Foreskin fibroblast (primary cell): ENCODE data around the gene RFPL4B.

- RRBS = no CpG with 5 or more reads among the region's 3 CpGs
Observed at GRCh38 chr6:111503536-111504052, 20.6 kb upstream of the REV3L start.

- RRBS = no CpG with 5 or more reads among the region's 12 CpGs
Observed at GRCh38 chr6:111576171-111576807, 29.4 kb downstream of the TRAF3IP2 start.

- RRBS = no CpG with 5 or more reads among the region's 9 CpGs
Observed at GRCh38 chr6:111603959-111604760, 1.5 kb downstream of the TRAF3IP2 start.

GRCh38 chr6:111654941-111655470 lies 49.3 kb upstream of the TRAF3IP2 start:
- RRBS = no CpG with 5 or more reads among the region's 4 CpGs

DNA sequence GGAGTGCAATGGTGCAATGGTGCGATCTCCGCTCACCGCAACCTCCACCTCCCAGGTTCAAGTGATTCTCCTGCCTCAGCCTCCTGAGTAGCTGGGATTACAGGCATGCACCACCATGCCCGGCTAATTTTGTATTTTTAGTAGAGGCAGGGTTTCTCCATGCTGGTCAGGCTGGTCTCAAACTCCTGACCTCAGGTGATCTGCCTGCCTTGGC lies 92.4 kb upstream of the TRAF3IP2 start:
- RRBS = no CpG with 5 or more reads among the region's 4 CpGs

- RRBS = no CpG with 5 or more reads among the region's 1 CpG
Observed at GRCh38 chr6:111724588-111724822, 118.8 kb upstream of the TRAF3IP2 start.

DNA sequence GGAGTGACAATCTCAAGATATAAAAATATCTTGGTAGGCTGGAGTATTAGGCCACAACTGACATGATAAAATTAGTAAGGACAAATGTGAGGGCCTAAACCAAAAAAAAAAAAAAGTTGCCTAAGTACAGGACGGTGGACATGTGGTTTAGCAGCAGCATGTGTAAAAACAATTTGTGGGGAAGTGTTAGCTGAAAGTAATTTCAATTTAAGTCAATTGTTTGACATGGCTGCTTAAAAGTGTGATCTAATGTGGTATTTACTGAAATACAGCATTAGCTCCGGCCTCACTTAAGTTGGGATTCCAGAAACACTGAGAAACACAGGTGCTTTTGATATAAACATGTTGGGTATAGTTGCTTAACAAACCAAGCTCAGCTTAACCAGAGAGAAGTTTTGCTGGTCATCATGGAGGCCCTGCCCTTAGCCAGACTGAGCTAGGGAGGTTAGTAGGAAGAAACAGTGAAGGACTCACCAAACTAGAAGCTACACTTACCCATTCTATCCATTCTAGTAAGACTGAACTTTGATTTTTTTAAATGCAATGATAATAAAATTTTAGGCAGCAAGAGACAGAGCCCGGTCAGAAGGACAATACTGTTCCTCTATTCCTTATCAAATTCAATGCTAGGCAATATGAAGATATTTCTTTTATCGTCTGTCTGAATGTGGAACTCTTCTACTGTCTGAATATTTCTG lies 119.6 kb downstream of the FYN start:
- RRBS = no CpG with 5 or more reads among the region's 4 CpGs

GRCh38 chr6:111810296-111811266 lies 62.7 kb downstream of the FYN start:
- RRBS = no CpG with 5 or more reads among the region's 10 CpGs

GRCh38 chr6:111843654-111844114 lies 29.6 kb downstream of the FYN start:
- RRBS = no CpG with 5 or more reads among the region's 5 CpGs

- RRBS = no CpG with 5 or more reads among the region's 3 CpGs
Observed at GRCh38 chr6:111851834-111852121, 21.5 kb downstream of the FYN start.

DNA sequence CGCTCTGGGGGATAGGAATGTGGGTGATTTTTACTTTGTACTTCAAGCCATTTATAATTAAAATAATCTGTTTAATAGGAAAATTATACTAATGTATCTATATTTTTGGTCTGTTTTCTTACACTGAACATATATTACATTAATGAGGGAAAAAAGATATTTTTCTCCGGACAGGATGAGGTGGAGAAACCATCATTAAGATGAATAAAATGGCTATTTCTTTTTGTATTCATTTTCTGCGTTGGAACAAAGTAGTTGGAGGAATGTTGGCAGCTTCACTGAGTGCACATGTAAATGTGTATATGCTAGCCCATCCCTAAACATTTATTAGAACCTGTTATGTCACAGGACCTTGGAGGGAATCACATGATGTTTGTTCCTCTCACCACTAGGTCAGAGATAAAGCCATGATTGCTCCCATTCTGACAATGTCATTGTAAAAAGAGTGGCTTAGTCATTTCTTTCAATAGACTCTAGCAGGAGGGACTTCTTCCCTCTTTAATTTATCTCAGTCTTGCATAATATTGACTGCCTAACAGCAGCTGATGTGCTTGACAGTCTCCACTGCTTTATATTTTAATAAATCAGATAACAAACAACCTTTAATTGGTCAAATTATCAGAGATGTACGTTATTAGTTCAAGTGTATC lies 39.8 kb downstream of the LAMA4 start:
- RRBS = no CpG with 5 or more reads among the region's 4 CpGs

GRCh38 chr6:112236972-112237641 lies 17.3 kb downstream of the LAMA4 start:
- RRBS = no CpG with 5 or more reads among the region's 6 CpGs

GRCh38 chr6:112254936-112255248 lies 525 bp upstream of the LAMA4 start:
- RRBS = no CpG with 5 or more reads among the region's 3 CpGs

- RRBS = no CpG with 5 or more reads among the region's 1 CpG
Observed at GRCh38 chr6:112330167-112330709, 16.9 kb upstream of the RFPL4B start.

DNA sequence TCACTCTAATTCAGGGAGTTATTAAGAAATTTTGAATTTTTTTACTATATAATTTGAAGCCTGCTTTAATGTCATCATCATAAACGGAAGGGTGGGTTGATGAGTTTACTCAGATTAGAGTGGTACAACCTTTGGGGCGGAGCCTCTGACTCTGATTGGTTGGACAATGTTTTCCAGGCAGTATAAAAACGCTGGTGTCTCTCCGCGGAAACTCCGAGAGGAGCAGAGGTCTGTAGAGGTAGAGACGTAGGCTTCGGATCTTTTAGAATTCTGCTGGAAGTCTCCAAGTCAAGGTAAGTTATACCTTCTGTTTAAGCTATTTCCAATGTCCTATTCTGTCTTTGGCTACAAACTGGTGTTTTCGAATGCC lies at the start of gene RFPL4B:
TSS of gene RFPL4B (plus strand) at position 216 of the 370 bp plus-strand sequence.
- RRBS = no CpG with 5 or more reads among the region's 9 CpGs

GRCh38 chr6:112688631-112689385 lies 341.7 kb downstream of the RFPL4B start:
- RRBS = no CpG with 5 or more reads among the region's 24 CpGs

DNA sequence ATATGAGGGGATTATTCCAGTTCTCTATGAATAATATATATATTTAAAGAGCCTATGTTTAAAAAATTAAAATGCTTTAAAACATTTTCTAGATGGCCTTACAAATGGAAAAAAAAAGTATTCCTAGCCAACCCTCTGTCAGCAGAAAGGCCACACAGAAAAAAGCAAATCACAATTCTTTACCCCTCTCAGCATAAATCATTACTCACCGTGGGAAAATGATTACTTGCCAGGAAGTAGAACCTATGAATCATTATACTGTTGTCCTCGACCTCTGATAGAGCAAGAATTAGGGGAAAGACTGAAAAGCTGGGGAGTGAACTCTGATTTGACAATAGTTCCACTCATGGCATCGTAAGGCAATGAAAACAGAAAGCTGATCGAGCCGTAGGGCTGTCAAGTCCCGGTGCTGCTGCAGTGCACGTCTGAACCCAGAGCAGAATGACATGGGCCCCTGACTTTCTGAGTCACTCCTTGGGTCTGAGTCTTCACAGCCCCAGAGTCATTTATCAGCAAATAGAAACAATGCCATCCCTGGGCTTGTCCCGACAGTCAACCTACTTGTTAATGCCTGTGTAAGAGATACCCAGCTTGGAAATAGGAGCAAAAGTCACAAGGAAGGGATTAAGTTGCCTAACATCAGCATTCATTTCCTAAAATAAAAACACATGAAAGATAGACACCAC lies 224.9 kb upstream of the MARCKS start:
- RRBS = no CpG with 5 or more reads among the region's 8 CpGs

DNA sequence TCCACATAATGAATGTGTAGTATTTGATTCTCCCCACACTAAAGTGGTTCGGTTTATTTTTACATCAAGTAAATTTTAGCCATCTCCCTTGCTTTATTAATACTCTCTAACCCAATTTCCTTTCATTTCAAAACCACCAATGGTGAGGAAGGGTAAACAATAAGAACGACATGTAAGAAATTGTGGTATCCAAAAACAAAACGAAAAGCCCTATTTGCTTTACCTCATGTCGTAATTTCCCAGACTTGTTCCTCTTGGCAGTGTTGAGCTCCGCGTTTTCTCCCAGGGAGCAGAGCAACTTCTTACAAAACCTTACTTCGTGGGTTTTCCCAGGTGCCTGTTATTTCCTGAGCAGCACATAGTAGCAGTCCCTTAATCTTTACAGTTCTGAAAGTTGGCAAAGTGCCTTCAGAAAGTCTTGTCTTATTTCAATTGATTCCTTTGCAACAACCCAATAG lies 207.9 kb upstream of the MARCKS start:
- RRBS = no CpG with 5 or more reads among the region's 7 CpGs

- RRBS = no CpG with 5 or more reads among the region's 4 CpGs
Observed at GRCh38 chr6:113732464-113733067, 124.6 kb upstream of the MARCKS start.

- RRBS = no CpG with 5 or more reads among the region's 20 CpGs
Observed at GRCh38 chr6:113856616-113857122, 476 bp upstream of the MARCKS start.